ENCODE measurements around a stretch of chr9.

DNA sequence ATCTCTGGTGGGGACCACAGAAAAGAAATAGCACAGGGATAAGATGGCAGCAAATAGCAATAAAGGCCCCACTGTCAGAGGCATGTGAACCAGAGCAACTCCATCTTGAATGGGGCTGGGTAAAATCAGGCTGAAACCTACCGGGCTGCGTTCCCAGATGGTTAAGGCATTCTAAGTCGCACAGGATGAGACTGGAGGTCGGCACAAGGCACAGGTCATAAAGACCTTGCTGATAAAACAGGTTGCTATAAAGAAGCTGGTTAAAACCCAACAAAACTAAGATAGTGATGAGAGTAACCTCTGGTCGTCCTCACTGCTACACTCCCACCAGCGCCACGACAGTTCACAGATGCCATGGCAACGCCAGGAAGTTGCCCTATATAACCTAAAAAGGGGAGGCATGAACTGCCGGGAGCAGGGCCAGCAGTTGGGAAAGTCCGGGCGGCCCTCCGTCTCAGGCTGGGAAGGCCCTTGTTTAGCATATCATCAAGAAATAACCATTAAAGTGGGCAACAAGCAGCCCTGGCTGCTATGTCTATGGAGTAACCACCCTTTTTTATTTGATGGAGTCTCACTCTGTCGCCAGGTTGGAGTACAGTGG, 65.2 kb downstream of the C9orf50 start:
- PRO-cap, 3 experiments: no peak in any of the 3 experiments

DNA sequence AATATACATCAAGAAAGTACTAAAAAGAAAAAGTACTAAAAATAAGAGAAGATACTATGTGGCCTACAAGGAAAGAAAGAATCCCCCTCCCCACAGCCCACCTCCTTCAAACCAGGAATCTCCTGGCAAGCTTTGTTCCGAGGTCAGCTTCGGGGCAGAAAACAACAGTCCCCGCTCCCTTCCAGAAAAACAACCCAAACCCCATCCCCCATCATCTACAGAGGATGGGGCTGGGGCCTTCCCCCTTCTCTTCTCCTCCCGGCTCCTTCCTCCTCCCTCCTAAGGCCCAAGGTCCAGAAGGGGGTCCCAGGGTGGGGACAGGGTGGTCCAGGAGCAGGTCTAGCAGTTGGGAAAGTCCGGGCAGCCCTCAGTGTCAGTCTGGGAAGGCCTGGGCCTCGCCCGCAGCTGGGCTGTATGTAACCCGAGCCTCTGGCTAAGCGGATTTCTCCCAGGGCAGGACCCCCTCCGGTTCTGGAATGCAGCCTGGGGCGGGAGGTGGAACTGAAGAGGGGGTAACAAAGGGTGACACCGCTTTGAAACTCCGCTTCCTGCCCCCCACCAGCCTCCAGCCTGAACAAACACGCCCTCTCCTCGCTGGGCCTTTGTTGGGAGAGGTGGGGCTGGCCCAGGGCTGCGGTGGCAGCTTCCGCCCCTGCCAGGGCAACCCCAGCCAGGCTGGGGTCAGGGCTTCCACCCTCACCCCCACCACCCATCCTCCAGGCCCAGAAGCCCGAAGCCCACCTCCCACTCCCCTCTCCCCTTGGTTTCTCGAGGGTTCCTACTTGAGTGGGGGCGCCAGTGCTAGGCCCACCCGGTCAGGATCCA, 63.6 kb downstream of the C9orf50 start:
- PRO-cap, 3 experiments: no peak in any of the 3 experiments

GRCh38 chr9:129569611-129570191, 51.2 kb downstream of the C9orf50 start:
- PRO-cap, 3 experiments: no peak in any of the 3 experiments

- PRO-cap, 3 experiments: no peak in any of the 3 experiments
Observed at GRCh38 chr9:129639834-129640888, 1.8 kb downstream of the ASB6 start.

- PRO-cap, 3 experiments: peak in 3 of 3 experiments; most common plus-strand start chr9:129884638 (in 3); most common minus-strand start chr9:129884489 (in 1)
Observed at GRCh38 chr9:129884210-129885045, 49.2 kb downstream of the USP20 start.

GRCh38 chr9:129896278-129896617, 61.0 kb downstream of the USP20 start:
- PRO-cap, 3 experiments: no peak in any of the 3 experiments

DNA sequence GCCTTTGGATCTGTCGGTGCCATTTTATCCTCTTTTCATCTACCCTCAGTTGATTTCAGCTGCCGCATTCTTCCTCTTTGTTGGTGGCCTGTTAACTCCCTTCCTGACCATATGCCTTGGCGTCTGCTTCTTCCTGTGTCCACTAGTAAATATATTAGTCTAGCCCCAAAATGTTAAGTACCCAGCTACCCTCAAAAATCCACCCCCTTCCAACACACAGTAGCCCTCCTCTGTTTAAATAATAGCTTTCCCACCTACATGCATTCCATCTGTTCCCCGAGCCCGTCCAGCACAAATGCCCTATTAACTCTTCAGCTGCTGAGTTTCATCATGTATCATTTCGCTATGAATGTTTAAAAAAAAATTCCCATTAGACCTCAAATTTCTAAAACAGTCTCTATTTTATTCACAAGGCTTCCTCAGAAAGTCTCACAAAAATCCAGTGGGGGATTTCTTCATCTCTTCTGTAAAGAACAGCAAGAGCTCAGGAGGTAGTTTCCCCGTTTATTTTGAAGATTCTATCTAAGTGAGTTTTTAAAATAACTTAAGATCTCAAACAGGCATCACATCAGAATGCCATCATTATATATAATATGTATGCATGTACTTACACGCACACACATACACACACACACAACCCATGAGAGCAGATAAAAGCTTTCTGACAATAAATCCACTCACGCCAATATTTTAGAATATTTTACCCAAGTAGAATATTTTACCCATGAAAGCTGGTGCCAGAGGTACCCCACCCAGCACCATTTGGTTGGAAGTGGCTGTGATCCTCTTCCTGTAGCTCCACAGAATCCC, 97.6 kb downstream of the USP20 start:
- PRO-cap, 3 experiments: no peak in any of the 3 experiments

GRCh38 chr9:129946553-129946986, 96.4 kb downstream of the FNBP1 start:
- PRO-cap, 3 experiments: no peak in any of the 3 experiments

DNA sequence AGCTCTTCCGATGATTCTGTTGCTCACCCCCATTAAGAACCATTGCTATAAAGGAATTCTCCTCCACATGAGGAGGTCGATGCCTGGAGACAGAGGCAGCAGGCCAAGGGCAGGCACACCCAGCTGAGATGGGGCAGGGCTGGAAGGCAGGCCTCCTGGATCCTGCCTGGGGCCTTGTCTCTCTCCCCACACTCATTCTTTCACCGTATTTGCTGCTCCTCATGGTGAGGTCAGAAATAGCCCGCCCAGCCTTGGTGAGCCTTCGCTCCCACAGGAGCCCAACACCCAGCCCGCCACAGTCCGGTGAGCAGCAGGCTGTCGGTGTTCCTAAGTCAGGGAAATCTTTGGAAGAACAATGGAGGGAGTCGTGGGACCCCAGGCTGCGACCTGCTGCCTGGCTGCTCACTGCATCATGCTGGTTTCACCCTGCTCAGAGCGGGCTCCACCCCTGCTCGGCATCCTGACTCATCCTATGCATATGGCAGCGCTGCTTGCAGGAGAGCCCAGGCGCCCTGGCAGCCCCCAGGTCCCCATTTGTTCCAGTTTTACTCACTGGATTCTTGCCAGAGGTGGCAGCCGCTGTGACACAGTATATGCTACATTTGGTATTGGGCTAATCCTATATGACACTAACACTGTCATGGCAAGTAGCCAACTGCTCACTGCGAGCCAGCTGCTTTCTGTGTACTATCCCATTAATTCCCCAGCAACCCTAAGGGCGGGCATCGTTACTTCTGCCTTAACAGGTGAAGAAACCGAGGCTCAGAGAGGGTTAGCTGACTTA, 53.2 kb upstream of the NCS1 start:
- PRO-cap, 3 experiments: no peak in any of the 3 experiments

DNA sequence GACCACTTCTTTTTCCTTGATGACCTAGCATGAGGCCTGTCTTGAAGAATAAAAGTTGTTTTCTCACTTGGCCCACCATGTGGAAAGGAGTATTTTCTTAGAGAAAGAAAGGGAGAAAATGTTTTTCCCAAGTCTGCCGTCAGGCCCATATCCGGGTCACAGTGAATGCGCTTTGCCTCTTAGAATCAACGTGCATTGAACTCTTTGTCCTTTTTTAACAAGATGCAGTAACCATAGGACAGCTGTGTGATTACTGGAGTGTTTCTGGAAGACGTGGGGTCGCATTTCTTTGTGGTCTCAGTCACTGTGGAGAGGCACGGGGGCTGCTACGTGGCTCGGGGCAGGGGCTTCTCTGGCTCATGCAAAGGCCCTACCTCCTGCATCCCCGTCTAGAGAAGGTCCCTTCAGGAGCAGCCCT, 39.0 kb upstream of the NCS1 start:
- PRO-cap, 3 experiments: no peak in any of the 3 experiments

DNA sequence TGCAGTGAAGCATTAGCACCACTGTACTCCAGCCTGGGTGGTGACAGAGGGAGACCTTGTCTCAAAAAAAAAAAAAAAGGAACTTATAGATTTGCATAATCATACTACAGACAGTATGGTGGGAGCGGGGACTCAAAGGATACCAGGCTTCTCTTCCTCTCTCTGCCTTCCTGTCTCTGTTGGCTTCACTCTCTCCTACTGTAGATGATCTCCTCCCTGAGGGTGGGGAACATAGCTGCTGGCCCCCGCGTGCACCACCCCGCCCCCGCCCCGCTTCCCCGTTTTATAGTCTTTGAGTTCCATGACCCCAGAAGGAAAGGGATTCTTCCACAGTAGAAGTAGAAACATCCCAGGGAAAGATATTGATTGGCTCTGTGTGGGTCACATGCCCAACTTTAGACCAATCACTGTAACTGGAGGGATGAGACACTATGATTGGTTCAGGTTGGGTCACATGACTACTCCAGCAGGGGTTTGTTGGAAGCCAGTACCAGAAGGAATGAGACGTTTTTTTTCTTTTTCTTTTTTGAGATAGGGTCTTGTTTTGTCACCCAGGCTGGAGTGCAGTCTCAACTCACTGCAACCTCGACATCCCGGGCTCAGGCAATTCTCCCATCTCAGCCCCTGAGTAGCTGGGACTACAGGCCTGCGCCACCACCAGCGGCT, 11.3 kb upstream of the HMCN2 start:
- PRO-cap, 3 experiments: no peak in any of the 3 experiments

- PRO-cap, 3 experiments: no peak in any of the 3 experiments
Observed at GRCh38 chr9:130268468-130269396, 3.2 kb downstream of the HMCN2 start.

- PRO-cap, 3 experiments: no peak in any of the 3 experiments
Observed at GRCh38 chr9:130319156-130319919, 53.8 kb downstream of the HMCN2 start.

DNA sequence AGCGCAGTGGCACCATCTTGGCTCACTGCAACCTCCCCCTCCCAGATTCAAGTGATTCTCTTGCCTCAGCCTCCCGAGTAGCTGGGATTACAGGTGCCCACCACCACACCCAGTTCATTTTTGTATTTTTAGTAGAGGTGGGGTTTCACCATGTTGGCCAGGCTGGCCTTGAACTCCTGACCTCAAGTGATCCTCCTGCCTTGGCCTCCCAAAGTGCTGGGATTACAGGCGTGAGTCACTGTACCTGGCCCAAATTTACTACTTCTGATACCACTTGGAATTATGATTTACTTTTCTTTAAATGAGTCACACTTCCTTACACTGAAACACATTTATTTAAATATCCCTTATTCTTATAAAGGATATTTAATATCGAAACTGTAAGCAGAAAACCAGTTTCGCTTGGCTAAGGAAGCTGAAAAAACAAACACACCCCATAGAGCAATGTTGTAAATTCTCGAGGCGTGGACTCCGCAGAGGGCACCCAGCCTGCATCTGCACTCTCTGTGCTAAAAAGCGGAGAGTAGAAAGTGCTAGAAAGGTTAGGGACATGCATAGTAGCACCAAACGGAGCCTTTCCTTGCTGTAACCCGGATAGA, 86.4 kb downstream of the HMCN2 start:
- PRO-cap, 3 experiments: no peak in any of the 3 experiments

DNA sequence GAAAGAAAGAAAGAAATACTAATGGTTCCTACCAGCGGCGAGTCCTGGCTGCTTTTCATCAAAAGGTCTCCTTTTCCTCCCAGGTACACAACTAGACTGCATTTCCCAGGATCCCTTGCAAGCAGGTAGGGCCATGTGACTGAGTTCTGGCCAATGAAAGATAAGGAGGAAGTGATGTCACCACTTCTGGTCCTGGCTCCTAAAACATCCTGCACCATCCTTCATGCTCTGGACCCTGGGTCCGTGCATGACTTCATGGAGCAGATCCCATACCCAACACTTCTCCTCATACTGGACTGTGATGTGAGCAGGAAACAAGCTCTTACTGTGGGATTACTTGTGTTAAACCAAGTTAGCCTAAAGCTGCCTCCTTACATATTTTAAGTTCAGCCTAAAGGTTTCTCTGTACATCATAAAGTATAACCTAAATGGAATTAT, 30.2 kb upstream of the FUBP3 start:
- PRO-cap, 3 experiments: no peak in any of the 3 experiments

DNA sequence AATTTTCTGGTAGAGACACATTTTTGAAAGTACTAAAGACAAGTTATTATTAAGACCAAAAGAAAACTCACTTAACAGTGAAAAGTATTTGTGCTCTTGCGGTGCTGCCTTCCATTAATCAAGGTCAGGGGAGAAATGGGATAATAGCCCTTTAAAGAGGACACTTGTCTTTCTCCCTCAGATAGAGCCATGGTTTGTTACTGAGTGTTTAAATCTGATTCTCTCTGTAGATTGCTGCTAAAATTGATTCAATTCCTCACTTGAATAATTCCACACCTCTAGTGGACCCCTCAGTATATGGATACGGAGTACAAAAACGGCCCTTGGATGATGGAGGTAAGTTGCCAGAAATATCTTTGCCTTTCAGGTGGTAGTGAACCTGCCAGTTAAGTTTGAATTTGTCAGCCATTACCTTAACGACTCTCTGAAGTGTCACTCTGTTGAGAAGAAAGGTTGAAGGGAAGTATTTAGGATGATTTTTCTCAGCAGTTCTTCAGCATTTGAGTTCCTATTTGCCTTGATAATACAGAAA, 15.9 kb downstream of the FUBP3 start:
- PRO-cap, 3 experiments: no peak in any of the 3 experiments

DNA sequence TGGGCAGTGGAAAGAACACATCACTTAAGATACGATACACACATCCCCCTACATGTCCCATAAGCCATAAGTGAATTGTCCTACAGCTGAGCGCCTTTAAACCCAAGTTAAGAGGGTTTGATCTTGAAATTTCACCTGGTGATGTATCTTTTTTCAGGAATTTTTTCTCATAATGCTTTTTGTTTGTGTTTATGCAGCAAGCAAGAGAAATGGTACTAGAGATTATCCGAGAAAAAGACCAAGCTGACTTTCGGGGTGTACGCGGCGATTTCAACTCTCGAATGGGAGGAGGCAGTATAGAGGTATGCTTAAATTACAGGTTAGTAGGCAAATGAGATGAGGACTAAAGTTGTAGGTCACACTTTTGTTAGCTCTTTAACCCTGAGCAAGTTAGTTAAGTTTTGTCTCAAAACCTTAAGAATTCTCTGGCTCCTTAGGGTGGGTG, 40.8 kb downstream of the FUBP3 start:
- PRO-cap, 3 experiments: no peak in any of the 3 experiments

- PRO-cap, 3 experiments: no peak in any of the 3 experiments
Observed at GRCh38 chr9:130681937-130682357, 11.6 kb upstream of the EXOSC2 start.

GRCh38 chr9:130798872-130799554, 36.0 kb upstream of the ABL1 start:
- PRO-cap, 3 experiments: no peak in any of the 3 experiments

DNA sequence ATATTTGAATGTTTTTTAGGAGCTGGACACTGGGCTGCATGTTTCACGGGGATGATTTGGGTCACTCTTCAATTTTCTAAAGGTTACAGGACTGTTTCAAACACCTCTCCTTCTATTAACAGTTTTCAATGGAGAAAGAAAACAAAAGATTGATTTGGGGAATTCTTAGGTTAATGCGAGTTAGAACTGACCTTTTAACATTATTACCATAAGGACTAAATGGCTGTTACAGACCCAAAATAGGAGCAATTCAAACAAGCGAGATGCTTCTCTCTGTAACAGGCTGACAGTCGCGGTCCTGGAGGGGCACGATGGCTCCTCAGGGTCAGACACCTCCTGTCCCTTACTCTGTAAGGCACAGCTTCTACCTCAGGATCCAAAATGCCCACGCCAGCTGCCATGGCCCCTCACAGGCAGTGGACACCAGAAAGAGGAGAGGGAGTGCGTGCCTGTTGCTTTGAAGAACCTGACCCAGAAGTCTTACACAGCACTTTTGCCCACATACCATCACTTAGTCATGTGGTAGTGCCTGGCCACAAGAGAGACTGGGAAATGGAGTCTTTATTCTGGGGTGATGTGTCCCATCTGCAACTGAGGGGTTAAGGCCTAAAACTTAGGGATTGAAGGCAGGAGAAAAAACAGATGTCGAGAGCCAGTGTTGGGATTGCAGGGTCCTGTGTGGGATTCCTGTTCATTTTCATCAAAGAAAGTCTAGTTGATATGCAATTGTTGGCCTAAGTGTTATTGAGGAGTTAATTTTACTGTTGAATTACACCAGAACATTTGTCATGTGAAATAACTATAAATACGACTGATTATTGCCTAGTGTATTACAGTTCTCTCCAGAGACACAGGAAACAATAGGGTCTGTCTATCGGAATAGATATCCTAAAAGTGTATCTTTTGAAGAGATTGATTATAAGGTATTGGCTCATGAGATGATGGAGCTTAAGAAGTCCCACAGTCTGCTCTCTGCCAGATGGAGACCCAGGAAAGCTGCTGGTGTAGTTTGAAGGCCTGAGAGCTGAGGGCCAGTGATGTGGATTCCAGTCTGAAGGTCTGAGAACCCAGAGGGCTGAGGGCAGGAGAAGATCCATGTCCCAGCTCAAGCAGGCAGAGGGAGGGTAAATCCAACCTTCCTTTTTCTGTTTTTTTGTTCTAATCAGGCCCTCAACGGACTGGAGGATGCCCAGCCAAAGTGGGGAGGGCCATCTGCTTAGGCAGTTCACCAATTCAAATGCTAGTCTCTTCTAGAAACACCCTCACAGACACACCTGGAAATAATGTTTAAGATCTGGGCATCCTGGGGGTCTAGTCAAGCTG, 11.4 kb upstream of the ABL1 start:
- PRO-cap, 3 experiments: no peak in any of the 3 experiments

All from Metastatic Breast Carcinoma in the Ovary (tissue), 3 donors.